Glomerular endothelial cell (primary cell): ENCODE measurements around the gene NOXA1.

- RAMPAGE, long total RNA, result no peak
Observed at GRCh38 chr9:137299557-137300472, 2.3 kb downstream of the NRARP start.

DNA sequence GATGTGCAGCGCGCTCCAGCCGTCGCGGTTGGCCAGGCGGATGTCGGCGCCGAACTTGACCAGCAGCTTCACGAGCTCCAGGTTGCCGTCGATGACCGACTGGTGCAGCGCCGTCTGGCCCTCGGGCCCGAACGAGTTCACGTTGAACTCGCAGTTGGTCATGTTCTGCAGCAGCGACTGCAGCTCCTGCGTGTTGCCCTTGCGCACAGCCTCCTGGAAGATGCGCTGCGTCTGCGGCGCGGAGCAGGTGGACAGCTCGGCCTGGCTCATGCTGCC, 474 bp downstream of the NRARP start:
- RAMPAGE, long total RNA, result no peak

DNA sequence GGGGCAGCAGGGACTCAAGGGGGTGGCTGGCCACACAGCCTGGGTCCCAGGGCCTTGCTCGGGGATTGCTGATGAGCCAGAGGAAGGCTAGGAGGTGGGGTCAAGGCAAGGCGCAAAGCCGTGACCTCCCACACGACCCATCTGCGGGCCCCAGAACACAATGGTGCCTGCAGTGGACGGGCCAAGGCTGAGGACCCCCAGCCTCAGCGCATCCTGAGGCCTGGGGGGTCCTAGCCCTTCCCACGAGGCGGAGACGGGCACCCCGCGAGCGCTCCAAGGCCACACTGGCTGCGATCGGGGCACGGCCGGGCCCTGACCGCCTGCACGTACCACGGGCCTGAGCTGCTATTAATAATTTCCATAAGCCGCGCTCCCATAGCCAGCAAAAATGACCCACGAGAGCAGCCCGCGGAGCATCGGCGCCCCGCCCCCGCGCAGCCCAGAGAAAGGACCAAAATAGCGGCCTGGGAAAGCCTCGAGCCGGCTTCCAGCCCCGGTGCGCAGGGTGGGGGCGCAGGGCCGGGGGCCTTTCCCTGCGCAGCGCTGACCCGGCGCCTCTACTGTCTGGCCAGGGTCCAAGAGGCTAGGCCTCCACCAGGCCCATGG, 54.6 kb downstream of the EXD3 start:
- RAMPAGE, long total RNA, result no peak

DNA sequence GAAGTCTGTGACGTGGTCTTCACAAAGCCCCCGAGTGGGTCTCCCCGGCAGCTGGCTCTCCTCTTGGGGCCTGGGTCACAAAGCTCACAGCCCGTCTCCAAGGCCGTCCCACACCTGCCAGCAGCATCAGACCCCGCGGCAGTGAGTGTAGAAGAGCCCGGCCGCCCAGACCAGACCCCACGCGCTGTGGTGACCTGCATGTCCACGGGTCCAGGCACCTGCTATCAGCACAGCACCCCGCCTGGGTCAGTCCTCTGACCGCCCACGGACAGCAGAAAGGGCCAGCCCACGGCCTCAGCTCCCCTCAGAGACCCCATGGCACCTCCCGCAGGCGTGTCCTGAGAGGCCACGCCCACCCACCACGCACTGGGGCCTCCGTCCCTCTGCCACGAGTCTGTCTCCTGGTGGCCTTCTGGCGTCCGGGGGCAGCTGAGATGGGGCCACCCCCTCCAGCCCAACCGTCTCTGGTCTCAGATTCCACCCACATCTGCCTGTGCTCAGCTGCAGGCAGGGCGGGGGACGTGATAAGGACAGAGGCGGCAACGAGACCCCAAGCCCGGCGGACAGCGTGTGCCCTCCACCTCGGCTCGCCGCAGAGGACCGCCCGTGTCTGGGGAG, 34.2 kb downstream of the EXD3 start:
- RAMPAGE, long total RNA, result no peak

DNA sequence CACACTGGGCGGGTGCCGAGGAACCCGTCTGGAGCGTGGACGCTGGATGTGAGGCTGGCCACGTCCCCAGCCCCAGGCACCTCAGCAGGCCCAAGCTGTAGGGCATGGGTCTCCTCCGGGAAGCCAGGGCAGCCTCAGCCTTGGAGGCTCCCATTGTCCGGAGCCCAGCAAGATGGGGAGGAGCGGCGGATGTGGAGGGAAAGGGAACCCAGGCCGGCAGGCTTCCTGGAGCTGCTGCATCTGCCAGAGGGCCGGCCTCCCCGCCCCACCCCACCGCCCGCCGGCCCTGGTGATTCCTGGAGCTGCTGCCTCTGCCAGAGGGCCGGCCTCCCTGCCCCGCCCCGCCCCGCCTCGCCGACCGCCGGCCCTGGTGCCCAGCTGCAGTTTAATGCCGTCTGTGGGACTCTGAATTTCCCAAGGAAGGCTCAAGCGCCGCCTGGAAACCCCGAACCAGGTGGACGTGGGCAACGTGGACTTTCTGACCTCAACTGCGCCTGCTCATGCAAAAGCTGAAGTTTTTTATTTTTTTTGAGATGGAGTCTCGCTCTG, 31.6 kb downstream of the EXD3 start:
- RAMPAGE, long total RNA, result no peak

GRCh38 chr9:137406223-137406801, 16.6 kb downstream of the EXD3 start:
- RAMPAGE, long total RNA, result no peak

DNA sequence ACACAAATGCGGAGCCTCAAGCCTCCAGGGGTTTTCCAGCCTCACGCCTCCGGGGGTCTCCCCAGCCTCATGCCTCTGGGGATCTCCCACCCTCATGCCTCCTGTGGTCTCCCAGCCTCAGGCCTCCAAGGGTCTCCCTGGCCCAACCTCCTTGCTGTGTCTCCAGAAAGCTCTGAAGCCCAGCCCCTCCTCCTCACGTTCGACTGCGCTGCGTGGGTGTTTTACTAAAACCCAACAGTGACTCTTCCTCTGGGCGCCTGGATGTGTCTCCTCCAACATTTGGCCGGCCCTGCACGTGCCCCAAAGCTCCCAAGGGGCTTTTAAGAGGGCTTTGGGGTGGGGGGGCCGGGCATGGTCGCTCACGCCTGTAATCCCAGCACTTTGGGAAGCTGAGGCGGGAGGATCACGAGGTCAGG, 15.0 kb downstream of the EXD3 start:
- RAMPAGE, long total RNA, result no peak

DNA sequence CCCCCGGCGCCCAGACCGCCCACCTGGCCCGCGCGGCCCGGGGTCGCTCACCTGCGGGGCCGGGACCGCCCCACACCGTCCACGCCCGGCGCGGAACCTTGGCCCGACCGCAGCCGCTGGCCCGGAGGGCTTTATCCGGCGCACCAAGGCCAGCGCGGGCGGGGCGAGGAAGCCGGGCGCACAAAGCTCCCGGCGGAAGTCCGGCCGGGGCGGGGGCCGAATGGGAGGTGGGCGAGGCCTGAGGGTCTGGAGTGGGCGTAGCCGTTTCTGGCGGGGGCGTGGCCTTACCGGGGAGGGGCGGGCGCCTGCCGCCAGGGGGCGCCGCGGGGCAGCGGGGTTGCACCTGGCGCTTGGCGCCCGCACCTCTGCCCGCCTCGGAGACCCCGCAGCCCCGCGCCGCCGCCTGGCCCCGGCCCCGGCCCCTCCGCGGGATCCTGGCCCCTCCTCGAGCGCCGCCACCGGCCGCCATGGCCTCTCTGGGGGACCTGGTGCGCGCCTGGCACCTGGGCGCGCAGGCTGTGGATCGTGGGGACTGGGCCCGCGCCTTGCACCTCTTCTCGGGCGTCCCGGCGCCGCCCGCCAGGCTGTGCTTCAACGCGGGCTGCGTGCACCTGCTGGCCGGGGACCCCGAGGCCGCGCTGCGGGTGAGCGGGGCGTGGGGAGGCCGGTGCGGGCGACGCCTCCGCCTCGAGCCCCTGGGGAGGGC, at the start of gene NOXA1:
NOXA1 (plus strand) TSS at position 331 of the 706 bp plus-strand sequence.
- RAMPAGE, long total RNA, result no peak

DNA sequence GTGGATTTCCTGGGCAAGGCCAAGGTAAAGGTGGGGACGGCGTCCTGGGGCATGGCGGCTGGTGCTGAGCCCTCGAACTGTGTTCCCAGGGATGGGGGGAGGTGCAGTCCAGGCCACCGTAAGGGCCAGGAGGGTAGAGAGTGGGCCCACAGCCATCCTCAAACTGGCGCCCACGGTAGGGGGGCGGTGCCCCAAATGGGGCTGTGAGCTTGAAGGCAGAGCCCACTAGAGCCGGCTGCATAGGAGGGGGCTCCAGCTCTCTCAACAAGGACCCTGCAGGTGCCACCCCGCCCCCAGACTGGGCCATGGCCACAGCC, 6.1 kb downstream of the NOXA1 start:
- RAMPAGE, long total RNA, result no peak

DNA sequence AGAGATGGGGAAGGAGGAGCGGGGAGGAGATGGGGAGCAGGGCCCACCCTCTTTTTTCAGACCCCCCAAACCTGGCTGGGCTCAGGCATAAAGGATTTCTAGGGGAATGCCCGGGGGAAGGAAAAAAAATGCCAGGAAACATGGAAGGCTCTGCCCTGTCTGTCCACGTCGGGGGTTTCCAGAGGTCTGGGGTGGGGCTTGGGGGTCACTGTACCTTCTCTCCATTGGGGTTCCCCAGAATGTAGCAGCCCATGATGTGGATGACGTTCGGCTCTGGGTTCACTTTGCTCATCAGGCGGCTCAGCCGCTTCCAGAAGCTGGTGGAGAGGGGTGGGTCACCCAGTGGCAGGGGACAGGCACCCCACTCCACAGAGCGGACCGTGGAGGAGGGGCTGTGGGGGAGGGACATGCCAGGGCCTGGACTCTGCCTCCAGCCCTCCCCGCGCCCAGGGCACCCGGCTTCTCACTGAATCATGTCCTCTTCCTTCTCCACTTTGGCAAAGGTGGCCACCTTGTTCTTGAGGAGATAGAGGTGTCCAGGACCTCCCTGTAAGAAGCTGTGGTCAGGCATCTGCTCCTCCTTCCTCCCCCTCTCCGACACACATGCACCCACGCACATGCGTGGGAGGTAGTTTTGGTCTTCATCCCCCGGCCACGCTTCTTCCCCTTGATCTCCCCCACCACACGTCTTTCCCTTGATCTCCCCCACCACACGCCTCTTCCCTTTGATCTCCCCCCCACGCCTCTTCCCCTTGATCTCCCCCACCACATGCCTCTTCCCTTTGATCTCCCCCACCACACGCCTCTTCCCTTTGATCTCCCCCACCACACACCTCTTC, 8.8 kb upstream of the ENTPD8 start:
- RAMPAGE, long total RNA, result no peak

DNA sequence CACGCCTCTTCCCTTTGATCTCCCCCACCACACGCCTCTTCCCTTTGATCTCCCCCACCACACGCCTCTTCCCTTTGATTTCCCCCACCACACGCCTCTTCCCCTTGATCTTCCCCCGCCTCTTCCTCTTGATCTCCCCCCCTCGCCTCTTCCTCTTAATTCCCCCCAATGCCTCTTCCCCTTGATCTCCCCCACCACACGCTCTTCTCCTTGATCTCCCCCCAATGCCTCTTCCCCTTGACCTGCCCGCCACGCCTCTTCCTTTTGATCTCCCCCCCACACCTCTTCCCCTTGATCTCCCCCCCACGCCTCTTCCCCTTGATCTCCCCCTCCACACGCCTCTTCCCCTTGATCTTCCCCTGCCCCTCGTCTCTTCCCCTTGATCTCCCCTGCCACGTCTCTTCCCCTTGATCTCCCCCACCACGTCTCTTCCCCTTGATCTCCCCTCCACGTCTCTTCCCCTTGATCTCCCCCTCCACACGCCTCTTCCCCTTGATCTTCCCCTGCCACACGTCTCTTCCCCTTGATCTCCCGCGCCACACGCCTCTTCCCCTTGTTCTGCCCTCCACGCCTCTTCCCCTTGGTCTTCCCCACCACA, 8.4 kb downstream of the NSMF start:
- RAMPAGE, long total RNA, result no peak

GRCh38 chr9:137534740-137535283, 15.4 kb downstream of the PNPLA7 start:
- RAMPAGE, long total RNA, result no peak

DNA sequence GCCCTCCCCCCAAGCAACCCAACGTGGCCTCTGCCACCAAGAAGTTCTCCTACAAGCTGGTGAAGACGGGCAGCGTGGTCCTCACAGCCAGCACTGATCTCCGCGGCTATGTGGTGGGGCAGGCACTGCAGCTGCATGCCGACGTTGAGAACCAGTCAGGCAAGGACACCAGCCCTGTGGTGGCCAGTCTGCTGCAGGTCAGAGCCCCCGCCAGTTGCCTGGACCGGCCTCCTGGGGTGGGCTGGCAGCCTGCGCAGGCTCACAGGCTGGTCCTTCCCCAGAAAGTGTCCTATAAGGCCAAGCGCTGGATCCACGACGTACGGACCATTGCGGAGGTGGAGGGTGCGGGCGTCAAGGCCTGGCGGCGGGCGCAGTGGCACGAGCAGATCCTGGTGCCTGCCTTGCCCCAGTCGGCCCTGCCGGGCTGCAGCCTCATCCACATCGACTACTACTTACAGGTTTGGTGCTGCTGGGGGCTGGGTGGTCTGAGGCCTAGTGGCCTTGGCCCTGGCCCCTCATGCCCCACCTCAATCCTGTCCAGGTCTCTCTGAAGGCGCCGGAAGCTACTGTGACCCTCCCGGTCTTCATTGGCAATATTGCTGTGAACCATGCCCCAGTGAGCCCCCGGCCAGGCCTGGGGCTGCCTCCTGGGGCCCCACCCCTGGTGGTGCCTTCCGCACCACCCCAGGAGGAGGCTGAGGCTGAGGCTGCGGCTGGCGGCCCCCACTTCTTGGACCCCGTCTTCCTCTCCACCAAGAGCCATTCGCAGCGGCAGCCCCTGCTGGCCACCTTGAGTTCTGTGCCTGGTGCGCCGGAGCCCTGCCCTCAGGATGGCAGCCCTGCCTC, 4.6 kb upstream of the EHMT1 start:
- RAMPAGE, long total RNA, result no peak

GRCh38 chr9:137632654-137633272, 14.0 kb downstream of the EHMT1 start:
- RAMPAGE, long total RNA, result no peak

GRCh38 chr9:137694888-137695518, 76.2 kb downstream of the EHMT1 start:
- RAMPAGE, long total RNA, result no peak

- RAMPAGE, long total RNA, result no peak
Observed at GRCh38 chr9:137788947-137789777, 88.4 kb upstream of the CACNA1B start.

DNA sequence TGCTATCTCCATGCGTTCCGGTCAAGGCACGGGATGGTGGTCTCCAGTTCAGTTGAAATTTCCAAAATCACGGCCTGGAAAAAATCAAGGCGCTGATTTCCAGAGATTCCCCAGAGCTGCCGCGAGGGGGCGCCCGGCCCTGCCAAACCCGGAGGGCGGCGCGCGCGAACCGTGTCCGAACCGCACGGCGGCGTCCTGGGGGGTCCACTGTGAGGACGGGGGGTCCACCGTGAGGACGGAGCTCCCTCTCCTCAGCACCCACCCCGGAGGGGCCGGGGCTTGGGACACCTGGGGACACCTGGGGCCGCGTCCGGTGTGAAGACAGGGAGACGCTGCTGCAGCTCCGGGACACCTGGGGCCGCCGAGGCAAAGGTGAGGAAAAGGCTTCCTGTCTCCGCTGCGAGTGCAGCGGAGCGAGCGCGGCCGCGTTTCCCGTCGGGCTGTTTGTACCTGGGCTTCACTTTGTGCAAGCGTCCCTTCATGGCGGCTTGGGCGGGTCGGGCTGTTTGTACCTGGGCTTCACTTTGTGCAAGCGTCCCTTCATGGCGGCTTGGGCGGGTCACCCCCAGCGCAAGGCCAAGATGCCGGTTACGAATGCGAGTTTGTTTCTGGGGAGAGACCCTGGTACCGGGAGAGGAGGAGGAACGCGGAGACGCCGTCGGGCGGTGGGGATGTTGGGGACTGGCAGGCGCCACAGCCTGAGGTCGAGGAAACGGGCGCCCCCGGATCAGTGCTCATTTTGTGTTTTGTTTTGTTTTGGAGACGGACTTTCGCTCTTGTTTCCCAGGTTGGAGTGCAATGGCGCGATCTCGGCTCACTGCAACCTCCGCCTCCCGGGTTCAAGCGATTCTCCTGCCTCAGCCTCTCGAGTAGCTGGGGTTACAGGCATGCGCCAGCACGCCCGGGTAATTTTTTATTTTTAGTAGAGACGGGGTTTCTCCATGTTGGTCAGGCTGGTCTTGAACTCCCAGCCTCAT, 272.6 kb downstream of the CACNA1B start:
- RAMPAGE, long total RNA, result no peak